Hair follicular keratinocyte (primary cell): ENCODE measurements around a stretch of chr1.

- RAMPAGE, long total RNA: no peak
These were observed 150.0 kb downstream of the PLXNA2 start for GRCh38 chr1:208094068-208094766.

- RAMPAGE, long total RNA: no peak
These were observed 1.2 kb downstream of the PLXNA2 start for GRCh38 chr1:208242816-208243565.

GRCh38 chr1:208252857-208253447, 8.8 kb upstream of the PLXNA2 start:
- RAMPAGE, long total RNA: no peak

GRCh38 chr1:209421333-209421596, 162.2 kb upstream of the CAMK1G start:
- RAMPAGE, long total RNA: no peak

DNA sequence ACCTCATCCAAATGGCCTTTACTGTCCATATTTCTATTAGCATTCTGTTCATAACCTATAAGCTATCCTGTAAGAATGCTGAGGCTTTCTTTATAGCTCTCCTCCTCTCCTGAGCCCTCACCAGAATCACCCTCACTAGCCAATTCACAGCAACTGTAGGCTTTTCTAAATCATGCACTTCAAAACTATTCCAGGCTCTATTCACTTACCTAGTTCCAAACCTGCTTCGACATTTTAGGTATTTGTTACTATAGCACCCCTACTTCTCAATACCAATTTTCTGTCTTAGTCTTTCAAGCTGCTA, 112.3 kb upstream of the CAMK1G start:
- RAMPAGE, long total RNA: no peak

- RAMPAGE, long total RNA: no peak
These were observed 27.1 kb downstream of the LAMB3 start for GRCh38 chr1:209624871-209625679.

GRCh38 chr1:209626783-209627531, 25.3 kb downstream of the LAMB3 start:
- RAMPAGE, long total RNA: no peak

DNA sequence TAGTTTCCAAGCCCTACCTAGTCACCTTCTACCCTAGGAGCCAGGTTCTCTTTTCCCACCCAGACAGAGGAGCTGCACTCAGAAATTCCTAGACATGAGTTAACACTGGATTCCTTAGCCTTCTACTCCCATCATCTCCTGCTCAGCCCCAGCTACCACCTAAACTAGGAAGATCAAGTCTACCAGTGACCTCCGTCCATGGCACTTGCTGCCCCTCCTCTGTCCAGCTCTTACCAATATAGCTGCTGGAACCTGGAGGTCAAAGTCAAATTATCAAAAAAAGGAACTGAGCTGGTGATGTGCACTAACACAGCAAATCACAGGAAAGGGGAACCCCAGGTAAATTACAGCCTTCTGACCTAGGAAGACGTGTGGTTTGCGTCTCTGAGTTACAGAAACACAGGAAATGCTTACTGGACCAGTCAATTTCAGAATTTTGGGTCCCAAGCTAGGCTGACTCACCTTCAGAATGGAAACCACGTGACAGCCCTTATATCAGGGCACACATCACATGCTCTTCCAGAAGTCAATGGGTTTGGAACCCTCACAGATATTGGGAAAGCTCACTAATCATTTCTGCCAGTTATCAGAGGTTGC, 2.1 kb upstream of the G0S2 start:
- RAMPAGE, long total RNA: no peak

- RAMPAGE, long total RNA: no peak
These were observed 14.7 kb upstream of the TRAF3IP3 start for GRCh38 chr1:209741053-209741638.

DNA sequence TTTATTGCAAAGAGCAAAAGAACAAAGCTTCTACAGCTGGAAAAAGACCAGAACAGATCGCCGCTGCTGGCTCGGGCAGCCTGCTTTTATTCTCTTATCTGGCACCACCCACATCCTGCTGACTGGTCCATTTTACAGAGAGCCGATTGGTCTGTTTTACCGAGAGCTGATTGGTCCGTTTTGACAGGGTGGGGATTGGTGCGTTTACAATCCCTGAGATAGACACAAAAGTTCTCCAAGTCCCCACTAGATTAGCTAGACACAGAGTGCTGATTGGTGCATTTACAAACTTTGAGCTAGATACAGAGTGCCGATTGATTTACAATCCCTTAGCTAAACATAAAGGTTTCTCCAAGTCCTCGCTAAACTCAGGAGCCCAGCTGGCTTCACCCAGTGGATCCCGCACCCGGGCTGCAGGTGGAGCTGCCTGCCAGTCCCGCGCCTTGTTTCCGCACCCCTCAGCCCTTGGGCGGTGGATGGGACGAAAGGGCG, 49.5 kb upstream of the SYT14 start:
- RAMPAGE, long total RNA: no peak

DNA sequence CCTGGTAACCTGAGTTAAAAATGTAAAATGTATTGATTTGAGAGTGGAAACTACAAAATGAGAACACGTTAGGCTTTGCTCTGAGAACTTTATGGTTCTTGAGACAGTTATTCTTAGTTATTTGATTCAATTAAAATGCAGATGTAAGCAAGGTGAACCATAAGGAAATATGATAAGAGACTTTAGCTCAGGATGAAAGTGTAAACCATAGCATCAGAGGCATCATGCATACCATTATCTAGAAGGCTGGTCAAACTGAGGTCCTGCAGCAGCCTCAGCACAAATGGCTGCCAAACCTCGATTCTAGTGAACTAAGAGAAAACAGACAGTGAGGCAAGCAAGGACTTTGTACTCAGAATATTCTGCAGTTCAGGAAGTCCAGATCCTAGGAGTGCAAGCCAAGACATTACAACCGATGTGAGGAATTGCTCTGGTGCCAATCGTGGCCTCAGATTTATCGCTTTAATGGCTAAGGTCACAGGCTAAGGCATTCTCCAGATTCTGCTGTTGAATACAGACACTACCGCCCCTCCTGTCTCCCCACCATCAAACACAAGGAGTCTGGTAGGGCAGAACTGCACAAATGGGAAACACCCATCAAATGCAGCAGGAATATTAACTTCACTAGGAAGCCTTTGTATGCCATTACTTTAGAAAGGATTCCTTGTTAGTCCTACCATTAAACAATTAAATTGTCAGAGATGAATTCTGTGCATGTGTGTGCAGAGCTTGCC, 9.4 kb upstream of the SERTAD4 start:
- RAMPAGE, long total RNA: no peak

- RAMPAGE, long total RNA: no peak
These were observed 25.4 kb downstream of the SERTAD4 start for GRCh38 chr1:210257934-210258513.

- RAMPAGE, long total RNA: no peak
These were observed 81.0 kb downstream of the HHAT start for GRCh38 chr1:210409754-210410102.

DNA sequence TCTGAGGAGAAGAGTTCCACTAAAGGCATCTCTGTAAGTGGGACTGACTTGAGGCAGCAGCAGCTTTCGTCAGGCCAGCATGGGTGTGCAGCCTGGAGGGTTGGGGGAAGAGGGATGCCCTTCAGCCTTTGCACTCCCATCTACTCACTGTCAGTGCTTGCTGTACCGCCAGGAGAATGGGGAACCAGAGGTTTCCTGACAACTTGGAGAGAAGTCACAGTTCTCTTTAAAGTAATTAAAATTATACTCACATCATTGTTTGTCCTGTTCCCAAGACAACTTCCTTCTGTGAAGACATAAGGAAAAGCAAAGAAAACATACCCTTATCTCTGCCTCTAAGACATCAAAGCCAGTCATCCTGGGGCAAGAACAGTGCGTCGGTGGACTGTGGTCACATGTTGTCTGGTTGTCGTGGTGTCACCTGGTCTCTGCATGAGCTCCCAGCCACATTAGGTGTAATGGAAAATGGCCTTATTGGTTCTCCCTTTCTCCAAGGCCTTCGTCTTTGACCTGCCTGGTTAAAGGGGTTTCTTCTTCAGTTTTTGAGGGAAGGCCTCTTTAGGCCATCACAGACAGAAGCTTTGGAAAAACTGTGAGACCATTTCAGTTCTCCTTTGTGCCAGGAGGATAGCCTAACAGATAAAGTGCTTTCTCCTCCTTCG, 17.6 kb downstream of the TRAF5 start:
- RAMPAGE, long total RNA: no peak

- RAMPAGE, long total RNA: no peak
These were observed 6.8 kb downstream of the RD3 start for GRCh38 chr1:211485223-211485541.

- RAMPAGE, long total RNA: no peak
These were observed 32.6 kb upstream of the RD3 start for GRCh38 chr1:211524460-211525093.

DNA sequence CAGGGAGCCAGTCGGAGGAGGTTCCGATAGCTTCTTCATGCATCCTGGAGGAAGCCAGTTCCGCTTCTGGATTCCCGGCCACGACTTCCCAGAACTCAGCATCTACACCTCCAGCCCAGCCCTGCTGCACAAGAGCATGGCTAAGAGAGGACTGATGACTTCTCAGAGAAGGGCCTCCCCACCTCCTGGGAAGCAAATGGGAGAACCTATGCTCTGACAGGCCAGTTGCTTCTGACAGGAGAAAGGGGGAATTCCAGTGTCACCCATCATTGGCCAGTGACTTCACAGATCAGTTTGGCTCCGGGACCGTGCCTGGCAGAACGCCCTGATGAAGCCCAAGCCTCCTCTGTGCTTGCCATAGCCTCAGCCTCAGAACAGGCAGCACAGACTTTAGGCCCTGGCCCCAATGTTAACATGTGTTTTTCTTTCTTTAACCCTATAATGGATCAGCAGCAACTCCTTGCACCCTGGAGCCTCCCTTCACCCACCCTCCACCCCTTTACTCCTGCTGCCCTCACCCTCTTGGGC, 42.5 kb upstream of the SLC30A1 start:
- RAMPAGE, long total RNA: no peak

- RAMPAGE, long total RNA: no peak
These were observed 4.0 kb downstream of the LPGAT1 start for GRCh38 chr1:211826453-211827126.

DNA sequence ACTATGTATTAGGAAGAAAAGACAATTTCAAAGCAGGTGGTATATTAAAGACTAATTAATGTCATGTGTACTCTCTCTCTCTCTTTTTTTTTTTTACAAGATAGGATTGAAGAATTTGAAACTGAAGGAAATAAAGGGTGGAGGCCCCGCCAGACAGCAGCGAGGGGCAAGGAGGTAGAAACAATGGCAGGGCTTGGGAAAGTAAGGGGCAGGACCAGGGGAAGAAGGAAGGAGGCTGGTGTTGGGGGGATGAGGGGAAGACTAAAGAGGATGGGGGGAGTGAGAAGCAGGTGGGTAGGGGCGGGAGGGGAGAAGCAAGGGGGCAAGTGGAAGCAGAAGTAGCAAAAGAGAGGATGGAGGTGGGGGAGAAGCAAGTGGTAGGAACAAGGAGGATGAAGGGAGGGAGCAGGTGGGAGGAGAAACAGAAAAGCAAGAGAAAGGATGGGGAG, 29.5 kb upstream of the LPGAT1 start:
- RAMPAGE, long total RNA: no peak

DNA sequence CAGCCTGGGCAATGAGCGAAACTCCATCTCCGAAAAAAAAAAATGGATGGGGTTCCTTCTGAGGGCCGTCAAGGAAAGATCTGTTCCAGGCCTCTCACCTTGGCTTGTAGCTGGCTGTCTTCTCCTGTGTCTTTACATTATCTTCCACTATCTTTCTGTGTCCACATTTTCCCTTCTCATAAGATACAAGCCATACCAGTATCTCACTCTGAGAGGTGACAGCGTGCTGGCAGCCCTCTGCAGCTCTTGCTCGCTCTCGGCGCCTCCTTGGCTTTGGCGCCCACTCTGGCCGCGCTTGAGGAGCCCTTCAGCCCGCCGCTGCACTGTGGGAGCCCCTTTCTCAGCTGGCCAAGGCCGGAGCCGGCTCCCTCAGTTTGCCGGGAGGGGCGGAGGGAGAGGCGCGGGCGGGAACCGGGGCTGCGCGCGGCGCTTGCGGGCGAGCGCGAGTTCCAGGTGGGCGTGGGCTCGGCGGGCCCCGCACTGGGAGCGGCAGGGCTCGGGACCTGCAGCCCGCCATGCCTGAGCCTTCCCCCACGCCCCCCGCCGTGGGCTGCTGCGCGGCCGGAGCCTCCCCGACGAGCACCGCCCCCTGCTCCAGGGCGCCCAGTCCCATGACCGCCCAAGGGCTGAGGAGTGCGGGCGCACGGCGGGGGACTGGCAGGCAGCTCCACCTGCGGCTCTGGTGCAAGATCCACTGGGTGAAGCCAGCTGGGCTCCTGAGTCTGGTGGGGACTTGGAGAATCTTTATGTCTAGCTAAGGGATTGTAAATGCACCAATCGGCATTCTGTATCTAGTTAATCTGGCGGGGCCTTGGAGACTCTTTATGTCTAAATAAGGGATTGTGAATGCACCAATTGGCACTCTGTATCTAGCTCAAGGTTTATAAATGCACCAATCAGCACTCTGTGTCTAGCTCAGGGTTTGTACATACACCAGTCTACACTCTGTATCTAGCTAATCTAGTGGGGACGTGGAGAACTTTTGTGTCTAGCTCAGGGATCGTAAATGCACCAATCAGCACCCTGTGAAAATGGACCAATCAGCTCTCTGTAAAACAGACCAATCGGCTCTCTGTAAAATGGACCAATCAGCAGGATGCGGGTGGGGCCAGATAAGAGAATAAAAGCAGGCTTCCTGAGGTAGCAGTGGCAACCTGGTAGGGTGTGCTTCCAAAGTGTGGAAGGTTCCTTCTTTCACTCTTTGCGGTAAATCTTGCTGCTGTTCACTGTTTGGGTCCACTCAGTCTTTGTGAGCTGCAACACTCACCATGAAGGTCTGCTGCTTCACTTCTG, 59.0 kb upstream of the LPGAT1 start:
- RAMPAGE, long total RNA: no peak